Tibial nerve (tissue), 3 donors: ENCODE results near the gene OPA1.

DNA sequence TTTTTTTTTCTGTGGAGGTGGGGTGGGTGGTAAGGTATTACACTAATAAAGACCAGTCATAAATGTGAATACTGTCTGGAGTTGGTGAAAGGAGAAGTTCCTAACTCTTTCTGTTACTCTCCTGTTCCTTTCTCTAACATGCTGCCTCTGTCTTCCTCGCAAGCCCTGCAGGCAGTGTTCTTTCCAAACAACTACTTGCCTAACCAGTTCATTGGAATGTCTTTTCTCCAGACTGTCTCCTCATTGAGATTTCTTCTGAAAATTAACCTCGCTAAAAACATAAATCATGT lies 135.2 kb downstream of the TP63 start:
- PRO-cap, result no peak
- RAMPAGE, long total RNA, 3 experiments, result no peak in any of the 3 experiments

DNA sequence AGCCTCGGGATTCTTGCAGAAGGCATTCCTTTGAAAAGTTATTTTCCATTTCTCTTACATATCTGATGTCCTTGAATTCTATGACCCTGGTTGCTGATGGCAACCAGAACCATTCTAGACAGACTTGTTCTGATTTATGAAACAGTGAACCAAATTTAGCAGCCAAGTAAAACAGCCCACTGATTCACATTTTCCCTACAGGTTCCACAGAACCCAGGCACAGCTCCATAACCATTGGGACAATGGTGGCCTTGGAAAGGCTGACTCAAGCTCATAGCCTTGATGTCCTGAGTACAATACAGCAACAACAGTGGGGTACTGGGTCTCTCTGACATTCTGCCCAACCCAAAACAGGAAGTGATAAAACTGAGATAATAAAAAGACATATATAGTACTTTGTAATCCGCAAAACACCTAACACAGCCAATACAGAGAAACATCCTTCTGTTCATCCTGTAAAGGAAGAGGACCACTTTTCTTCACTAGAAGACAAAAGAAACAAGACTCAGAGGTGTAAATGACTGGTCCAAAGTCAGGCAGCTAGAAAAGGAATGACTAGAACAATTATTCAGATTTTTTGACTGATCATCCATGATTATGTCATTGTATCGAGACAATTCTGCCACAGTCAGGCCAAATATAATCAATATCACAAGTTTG lies 26.2 kb downstream of the P3H2 start:
- PRO-cap, result no peak
- RAMPAGE, long total RNA, 3 experiments, result no peak in any of the 3 experiments

DNA sequence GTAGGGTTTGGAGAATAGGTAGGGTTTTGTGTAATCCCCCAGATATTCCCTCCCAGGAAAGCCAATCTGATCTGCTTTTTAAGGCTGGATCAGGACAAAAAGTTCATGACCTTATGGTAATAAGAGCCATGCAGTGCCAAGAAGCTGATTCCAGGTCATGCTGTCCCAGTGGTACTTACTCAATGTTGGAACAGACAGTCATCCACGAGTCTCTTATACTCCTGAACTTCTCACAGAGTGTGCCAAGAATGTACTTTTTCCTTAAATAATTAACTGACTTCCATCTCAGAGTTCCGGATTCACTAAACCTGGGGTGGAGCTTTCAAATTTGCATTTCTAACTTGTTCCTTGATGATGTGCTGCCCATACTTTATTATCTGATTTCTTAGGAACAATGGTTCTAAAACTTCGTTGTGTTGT lies 3.3 kb upstream of the P3H2 start:
- PRO-cap, result no peak
- RAMPAGE, long total RNA, 3 experiments, result no peak in any of the 3 experiments

GRCh38 chr3:190533258-190534005 lies 19.5 kb downstream of the IL1RAP start:
- PRO-cap, result no peak
- RAMPAGE, long total RNA, 3 experiments, result no peak in any of the 3 experiments

DNA sequence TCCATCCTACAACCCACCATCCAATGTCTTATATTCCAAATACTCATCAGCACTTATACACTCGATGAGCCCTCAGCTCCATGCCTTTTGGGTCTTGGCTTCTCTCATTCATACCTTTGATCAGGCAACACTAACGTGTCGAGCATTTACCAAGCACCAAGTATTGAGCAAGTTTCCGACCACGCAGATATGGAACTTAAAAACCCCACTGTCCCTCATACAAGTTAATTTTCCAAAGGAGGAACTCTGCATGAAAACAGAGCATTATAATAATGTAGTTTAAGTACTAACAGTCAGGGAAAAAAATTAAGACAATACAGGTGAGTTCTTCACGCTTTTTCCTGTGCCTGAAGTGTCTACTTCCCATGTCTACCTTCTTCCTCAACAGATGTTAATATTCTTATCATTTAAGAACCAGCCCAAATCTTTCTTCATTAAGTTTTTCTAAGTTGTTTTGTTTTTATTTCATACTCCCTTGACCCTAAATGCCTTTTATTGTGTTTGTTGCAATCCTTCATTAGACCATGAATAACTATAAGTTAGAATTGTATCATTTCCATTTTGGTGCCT lies 102.9 kb downstream of the IL1RAP start:
- PRO-cap, result no peak
- RAMPAGE, long total RNA, 3 experiments, result no peak in any of the 3 experiments

DNA sequence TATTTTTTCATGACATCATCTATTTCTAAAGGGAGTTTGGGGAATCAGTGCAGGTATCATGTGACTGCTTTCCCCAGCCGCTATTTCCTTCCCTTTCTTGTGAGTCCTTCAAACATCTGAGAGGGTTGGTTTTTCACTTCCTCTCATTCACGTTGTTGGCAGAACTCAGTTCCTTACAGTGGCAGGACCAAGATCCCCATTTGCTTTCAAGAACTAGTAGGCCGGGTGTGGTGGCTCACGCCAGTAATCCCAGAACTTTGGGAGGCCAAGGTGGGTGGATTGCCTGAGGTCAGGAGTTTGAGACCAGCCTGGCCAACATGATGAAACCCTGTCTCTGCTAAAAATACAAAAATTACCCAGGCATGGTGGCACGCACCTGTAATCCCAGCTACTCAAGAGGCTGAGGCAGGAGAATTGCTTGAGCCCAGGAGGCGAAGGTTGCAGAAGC lies 47.1 kb downstream of the OSTN start:
- PRO-cap, result no peak
- RAMPAGE, long total RNA, 3 experiments, result no peak in any of the 3 experiments

GRCh38 chr3:191300829-191301494 lies 28.2 kb upstream of the CCDC50 start:
- PRO-cap, result no peak
- RAMPAGE, long total RNA, 3 experiments, result no peak in any of the 3 experiments

GRCh38 chr3:191375140-191375604 lies 44.8 kb upstream of the UTS2B start:
- PRO-cap, result no peak
- RAMPAGE, long total RNA, 3 experiments, result no peak in any of the 3 experiments

GRCh38 chr3:191376498-191377230 lies 46.3 kb upstream of the UTS2B start:
- PRO-cap, result no peak
- RAMPAGE, long total RNA, 3 experiments, result no peak in any of the 3 experiments

- PRO-cap, result no peak
- RAMPAGE, long total RNA, 3 experiments, result no peak in any of the 3 experiments
Measured at GRCh38 chr3:191431454-191431896, 29.5 kb upstream of the PYDC2 start.

DNA sequence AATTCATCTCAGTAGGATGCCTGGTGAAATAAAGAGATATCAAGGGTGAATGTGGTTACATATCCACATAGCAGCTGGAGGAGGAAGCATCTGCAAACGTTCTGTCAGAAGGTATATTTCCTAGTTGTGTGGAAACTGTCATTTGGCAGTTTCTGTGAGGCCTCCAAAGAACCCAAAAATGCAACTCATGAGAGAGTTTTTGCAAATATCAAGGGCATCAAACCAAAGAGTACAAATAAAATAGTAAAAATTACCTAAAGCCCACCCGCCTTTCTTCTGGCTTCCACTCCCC lies 547.7 kb downstream of the PYDC2 start:
- PRO-cap, result unidirectional peak, minus-strand start at position 176 of the sequence
- RAMPAGE, long total RNA, 3 experiments, result no peak in any of the 3 experiments

GRCh38 chr3:192170089-192171338 lies 556.8 kb downstream of the FGF12 start:
- PRO-cap, result no peak
- RAMPAGE, long total RNA, 3 experiments, result no peak in any of the 3 experiments

GRCh38 chr3:192409467-192410759 lies 317.4 kb downstream of the FGF12 start:
- PRO-cap, result no peak
- RAMPAGE, long total RNA, 3 experiments, result no peak in any of the 3 experiments

GRCh38 chr3:192889119-192889645 lies 28.5 kb downstream of the MB21D2 start:
- PRO-cap, result no peak
- RAMPAGE, long total RNA, 3 experiments, result no peak in any of the 3 experiments

GRCh38 chr3:192943191-192943894 lies 25.7 kb upstream of the MB21D2 start:
- PRO-cap, result no peak
- RAMPAGE, long total RNA, 3 experiments, result no peak in any of the 3 experiments

- PRO-cap, result no peak
- RAMPAGE, long total RNA, 3 experiments, result no peak in any of the 3 experiments
Measured at GRCh38 chr3:193391955-193392462, 13.5 kb upstream of the ATP13A5 start.

DNA sequence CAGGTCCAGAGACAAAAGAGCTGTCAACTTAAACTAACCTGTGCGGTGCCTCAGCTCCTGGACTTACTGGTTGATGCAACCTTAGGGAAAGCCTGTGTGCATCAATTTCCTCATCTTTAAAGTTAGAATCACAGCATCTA lies 2.1 kb downstream of the ATP13A4 start:
- PRO-cap, result no peak
- RAMPAGE, long total RNA, 3 experiments, result no peak in any of the 3 experiments

GRCh38 chr3:193552847-193553243 lies 1.9 kb downstream of the ATP13A4 start:
- PRO-cap, result no peak
- RAMPAGE, long total RNA, 3 experiments, result no peak in any of the 3 experiments

DNA sequence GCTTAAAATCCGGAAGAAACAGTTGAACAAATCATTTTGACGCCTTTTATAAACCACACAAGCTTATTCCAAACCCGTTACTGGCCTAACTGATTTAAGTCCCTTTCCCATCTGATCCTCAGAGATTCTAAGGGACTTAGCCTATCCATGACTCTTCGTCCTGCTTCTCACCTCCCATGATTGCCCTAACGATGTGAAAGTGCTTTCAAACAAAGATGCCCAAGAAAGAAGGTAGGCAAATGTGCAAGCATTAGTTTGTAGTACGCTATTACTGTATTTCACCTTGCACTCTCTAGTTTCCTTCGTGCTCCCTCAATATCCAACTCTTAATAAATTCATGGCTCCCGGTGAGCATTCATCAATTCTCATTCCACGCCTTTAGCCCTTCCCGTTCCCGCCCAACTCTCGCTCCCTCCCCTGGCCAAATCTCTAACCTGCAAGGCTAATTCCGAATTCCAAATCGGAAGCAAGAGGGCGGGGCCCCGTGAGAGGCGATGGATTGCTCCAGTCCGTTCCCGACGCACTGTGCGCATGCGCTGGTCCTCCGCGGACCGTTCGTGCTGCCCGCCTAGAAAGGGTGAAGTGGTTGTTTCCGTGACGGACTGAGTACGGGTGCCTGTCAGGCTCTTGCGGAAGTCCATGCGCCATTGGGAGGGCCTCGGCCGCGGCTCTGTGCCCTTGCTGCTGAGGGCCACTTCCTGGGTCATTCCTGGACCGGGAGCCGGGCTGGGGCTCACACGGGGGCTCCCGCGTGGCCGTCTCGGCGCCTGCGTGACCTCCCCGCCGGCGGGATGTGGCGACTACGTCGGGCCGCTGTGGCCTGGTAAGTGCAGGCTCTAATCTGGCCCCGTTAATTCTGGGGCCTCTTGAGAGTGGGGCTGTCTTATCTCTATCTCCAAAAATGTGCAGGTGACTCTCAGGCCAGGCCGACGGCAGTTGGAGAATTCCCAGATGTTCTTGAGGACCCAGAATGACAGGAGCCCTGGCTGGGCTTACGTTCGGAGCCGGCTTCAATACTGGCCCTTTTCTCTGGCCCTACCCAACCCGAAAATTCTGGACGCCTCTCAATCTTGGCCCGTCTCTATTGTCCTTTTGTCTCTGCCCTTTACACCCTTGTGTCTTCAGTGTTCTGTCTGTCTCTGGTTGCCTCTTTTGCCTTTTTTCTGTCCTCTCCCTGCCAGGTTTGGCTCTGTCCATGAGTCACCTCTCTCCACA lies at the start of gene OPA1:
TSS of gene OPA1 (plus strand) at position 622 of the 1,215 bp plus-strand sequence.
- PRO-cap, result bidirectional peak, plus-strand start at position 706 of the sequence, minus-strand start at position 428 of the sequence
- RAMPAGE, long total RNA, 3 experiments, result start-site peak on the plus strand in 3 of 3 experiments, centred at positions 633 to 674 of the sequence, 186 to 270 reads per replicate; start-site peak on the minus strand in 3 of 3 experiments, centred at positions 526 to 532 of the sequence, 7 to 29 reads per replicate

DNA sequence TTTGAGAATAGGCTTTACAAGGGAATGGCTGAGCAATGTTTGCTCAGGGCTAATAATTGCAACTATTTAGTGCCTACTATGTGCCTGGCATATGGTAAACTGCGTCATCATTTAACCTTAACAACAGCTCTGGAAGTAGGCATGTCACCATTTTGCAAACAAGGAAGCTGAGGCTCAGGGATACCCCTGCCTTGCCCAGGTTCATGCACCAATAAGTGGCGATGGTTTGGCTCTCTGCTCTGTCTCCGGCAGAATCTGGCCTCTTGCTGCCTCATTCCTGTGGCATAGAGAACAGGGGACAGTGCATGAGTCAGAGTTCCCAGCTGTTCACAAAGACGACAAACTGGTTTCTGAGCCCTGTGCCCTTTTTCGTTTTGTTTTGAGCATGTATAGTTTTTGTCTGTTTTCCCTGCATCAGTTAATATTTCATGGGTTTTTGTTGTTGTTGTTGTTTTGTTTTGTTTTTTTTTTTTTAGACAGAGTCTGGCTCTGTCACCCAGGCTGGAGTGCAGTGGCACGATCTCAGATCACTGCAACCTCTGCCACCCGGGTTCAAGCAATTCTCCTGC lies 236.8 kb downstream of the OPA1 start:
- PRO-cap, result no peak
- RAMPAGE, long total RNA, 3 experiments, result no peak in any of the 3 experiments